ENCODE measurements around a stretch of chr9.

- RAMPAGE, long total RNA: no peak
- RRBS: no CpG with 5 or more reads among the region's 6 CpGs
PRO-cap:
- standard: no peak
- CoPRO, capped RNA only, 2 experiments: no peak in any of the 2 experiments
- CoPRO, capped and uncapped RNA, 2 experiments: no peak in any of the 2 experiments
- CoPRO, uncapped RNA only, 2 experiments: no peak in any of the 2 experiments
CAGE:
- cytosol, long polyA plus RNA: no peak
- long polyA plus RNA: no peak
- nucleolus, long total RNA: no peak
- nucleus, long polyA plus RNA: no peak
Observed at GRCh38 chr9:106675614-106676499, 187.1 kb upstream of the ZNF462 start.

DNA sequence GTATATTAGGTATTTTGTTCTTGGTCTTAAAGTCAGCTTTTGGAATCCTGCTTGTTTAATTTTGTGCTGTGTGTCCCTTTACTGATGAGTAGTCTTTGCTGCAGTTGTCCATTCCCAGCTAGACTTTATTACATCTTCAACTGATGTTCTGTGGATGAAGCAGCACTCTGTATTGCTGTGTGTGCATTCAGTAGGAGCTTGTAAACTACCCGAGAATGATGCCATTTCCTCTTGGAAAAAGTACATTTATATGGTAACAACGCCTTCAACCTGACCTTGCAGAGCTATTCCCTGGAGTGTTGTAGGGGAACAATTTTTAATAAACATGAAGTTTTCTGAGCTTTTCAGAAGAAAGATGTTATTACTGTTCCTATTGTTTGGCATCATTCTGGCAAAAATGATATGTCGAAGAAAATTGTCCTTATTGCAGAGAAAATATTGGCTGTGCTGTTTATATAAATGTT lies 13.5 kb downstream of the ZNF462 start:
- RAMPAGE, long total RNA: no peak
- RRBS: no CpG with 5 or more reads among the region's 3 CpGs
PRO-cap:
- standard: no peak
- CoPRO, capped RNA only, 2 experiments: no peak in any of the 2 experiments
- CoPRO, capped and uncapped RNA, 2 experiments: no peak in any of the 2 experiments
- CoPRO, uncapped RNA only, 2 experiments: no peak in any of the 2 experiments
CAGE:
- cytosol, long polyA plus RNA: no peak
- long polyA plus RNA: no peak
- nucleolus, long total RNA: no peak
- nucleus, long polyA plus RNA: no peak

GRCh38 chr9:106962543-106963092 lies 99.7 kb downstream of the ZNF462 start:
- RAMPAGE, long total RNA: no peak
- RRBS: no CpG with 5 or more reads among the region's 6 CpGs
PRO-cap:
- standard: no peak
- CoPRO, capped RNA only, 2 experiments: no peak in any of the 2 experiments
- CoPRO, capped and uncapped RNA, 2 experiments: no peak in any of the 2 experiments
- CoPRO, uncapped RNA only, 2 experiments: no peak in any of the 2 experiments
CAGE:
- cytosol, long polyA plus RNA: no peak
- long polyA plus RNA: no peak
- nucleolus, long total RNA: no peak
- nucleus, long polyA plus RNA: no peak

GRCh38 chr9:107010760-107011238 lies 147.8 kb downstream of the ZNF462 start:
- RAMPAGE, long total RNA: no peak
- RRBS: no CpG with 5 or more reads among the region's 4 CpGs
PRO-cap:
- standard: no peak
- CoPRO, capped RNA only, 2 experiments: no peak in any of the 2 experiments
- CoPRO, capped and uncapped RNA, 2 experiments: no peak in any of the 2 experiments
- CoPRO, uncapped RNA only, 2 experiments: no peak in any of the 2 experiments
CAGE:
- cytosol, long polyA plus RNA: no peak
- long polyA plus RNA: no peak
- nucleolus, long total RNA: no peak
- nucleus, long polyA plus RNA: no peak

DNA sequence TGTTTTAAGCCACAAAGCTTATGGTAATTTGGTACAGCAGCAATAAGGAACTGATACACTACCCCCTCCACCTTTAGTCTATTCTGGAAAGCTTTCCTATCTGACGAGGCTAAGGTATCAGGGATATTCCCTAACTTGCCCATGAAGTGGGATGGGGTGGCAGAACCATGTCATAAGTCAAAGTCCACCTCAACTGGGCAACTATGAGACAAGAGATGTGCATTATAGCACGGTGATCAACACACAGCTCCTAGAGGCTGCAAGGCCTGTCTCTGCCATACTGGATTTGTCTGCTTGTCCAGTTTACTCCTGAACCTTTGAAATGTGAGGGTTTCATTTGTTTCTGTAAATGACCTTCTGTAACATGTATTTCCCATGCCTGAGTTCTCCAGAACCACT lies 146.7 kb upstream of the RAD23B start:
- RAMPAGE, long total RNA: no peak
- RRBS: no CpG with 5 or more reads among the region's 2 CpGs
PRO-cap:
- standard: no peak
- CoPRO, capped RNA only, 2 experiments: no peak in any of the 2 experiments
- CoPRO, capped and uncapped RNA, 2 experiments: no peak in any of the 2 experiments
- CoPRO, uncapped RNA only, 2 experiments: no peak in any of the 2 experiments
CAGE:
- cytosol, long polyA plus RNA: no peak
- long polyA plus RNA: no peak
- nucleolus, long total RNA: no peak
- nucleus, long polyA plus RNA: no peak

DNA sequence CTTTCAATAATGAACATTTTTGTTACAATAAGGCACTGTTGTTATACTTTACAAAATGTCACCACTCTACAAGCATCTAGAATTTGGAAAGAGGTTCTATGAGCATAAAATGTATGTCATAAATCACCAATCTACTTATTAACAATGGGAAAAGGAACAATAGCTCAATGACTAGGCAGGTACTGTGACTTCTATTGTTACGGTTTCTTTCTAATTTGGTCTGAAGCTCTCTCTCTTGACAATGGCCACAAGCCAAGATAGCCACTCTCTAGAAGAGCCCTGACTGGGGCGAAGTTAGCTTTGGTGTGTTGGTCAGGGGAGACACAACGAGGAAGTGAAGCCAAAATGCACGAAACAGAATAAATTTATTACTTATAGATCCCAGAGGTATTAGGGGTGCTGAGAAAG lies 9.5 kb upstream of the RAD23B start:
- RAMPAGE, long total RNA: no peak
- RRBS: no CpG with 5 or more reads among the region's 4 CpGs
PRO-cap:
- standard: no peak
- CoPRO, capped RNA only, 2 experiments: no peak in any of the 2 experiments
- CoPRO, capped and uncapped RNA, 2 experiments: no peak in any of the 2 experiments
- CoPRO, uncapped RNA only, 2 experiments: no peak in any of the 2 experiments
CAGE:
- cytosol, long polyA plus RNA: no peak
- long polyA plus RNA: no peak
- nucleolus, long total RNA: no peak
- nucleus, long polyA plus RNA: no peak

GRCh38 chr9:107283420-107284511 lies 687 bp downstream of the RAD23B start:
- RAMPAGE, long total RNA: start-site peak on the plus strand at chr9:107283570-107283621, 1,010 and 2,395 reads in 2 replicates
- RRBS: 3% methylated on average over 27 of the region's 82 CpGs
PRO-cap:
- standard: bidirectional peak, plus-strand start at chr9:107283525, minus-strand start at chr9:107283520; bidirectional peak, plus-strand start at chr9:107284042, minus-strand start at chr9:107284043
- CoPRO, capped RNA only, 2 experiments: peak in 2 of 2 experiments; most common plus-strand start chr9:107283569 (in 1); most common minus-strand start chr9:107283492 (in 1)
- CoPRO, capped and uncapped RNA, 2 experiments: peak in 1 of 2 experiments; most common plus-strand start chr9:107283608 (in 1); most common minus-strand start chr9:107283489 (in 1)
- CoPRO, uncapped RNA only, 2 experiments: peak in 1 of 2 experiments; most common plus-strand start chr9:107284405 (in 1); most common minus-strand start chr9:107284114 (in 1)
CAGE:
- cytosol, long polyA plus RNA: start-site peak on the plus strand at chr9:107283561-107283619, 811 and 1,211 reads in 2 replicates
- long polyA plus RNA: start-site peak on the plus strand at chr9:107283561-107283621, 784 and 1,339 reads in 2 replicates
- nucleolus, long total RNA: no peak
- nucleus, long polyA plus RNA: start-site peak on the plus strand at chr9:107283562-107283612, 534 and 634 reads in 2 replicates

DNA sequence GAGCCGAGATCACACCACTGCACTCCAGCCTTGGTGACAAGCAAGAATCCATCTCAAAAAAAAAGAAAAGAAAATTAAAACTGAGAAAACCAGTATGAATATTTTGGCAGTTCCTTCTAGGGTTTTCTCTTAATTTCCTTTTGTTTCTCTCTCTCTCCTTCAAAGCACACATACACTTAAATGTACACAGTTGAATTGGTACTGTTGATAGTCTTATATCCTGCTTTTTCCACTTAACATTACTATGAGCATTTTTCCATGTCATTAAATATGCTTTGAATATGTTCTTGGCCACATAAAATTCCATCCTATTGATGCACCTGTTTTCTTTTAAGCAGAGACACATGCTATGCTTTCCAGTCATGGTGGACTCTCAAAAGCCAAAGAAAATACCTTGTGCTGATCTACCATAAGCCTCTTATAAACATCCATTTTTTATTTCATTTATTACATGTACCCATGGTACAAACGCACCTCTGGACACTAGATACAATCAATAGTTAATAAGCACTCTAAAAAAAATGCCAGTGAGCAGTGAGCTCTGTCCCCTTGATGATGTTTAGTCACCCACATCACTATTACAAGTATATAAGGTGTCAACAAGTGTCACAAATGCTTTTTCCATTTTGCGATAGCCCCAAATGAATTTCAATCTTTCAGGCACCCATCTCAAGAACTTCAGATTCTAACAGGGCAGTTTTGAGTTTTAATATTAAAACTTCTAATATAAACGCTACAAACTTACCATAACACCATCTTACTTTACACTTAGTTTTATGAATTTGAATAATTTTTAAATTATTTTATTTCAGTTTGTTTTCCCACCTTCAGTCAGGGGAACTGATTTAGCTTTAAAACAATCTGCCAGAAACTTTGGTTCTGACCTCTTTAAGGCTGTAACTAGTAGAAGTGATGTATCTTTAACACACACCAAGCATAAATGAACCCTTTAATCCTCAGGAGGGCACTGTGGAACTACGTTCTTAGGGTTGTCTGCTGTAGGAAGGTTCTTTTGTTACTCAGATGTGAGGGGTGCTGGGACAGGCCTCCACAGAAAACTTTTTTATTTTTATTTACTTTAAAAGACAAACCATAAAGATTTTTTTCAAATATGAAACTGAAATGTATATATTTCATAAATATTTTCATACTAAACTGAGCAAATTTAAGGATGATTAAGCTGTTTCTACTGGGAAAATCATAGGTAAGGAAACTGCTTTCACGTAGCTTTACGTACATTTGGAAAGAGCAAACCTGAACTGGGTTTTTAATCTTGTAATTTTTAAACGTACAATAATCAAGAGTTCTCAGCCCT lies 5.8 kb downstream of the KLF4 start:
- RAMPAGE, long total RNA: no peak
- RRBS: no CpG with 5 or more reads among the region's 8 CpGs
PRO-cap:
- standard: no peak
- CoPRO, capped RNA only, 2 experiments: no peak in any of the 2 experiments
- CoPRO, capped and uncapped RNA, 2 experiments: no peak in any of the 2 experiments
- CoPRO, uncapped RNA only, 2 experiments: no peak in any of the 2 experiments
CAGE:
- cytosol, long polyA plus RNA: no peak
- long polyA plus RNA: no peak
- nucleolus, long total RNA: no peak
- nucleus, long polyA plus RNA: no peak

- RAMPAGE, long total RNA: no peak
- RRBS: no CpG with 5 or more reads among the region's 7 CpGs
PRO-cap:
- standard: no peak
- CoPRO, capped RNA only, 2 experiments: no peak in any of the 2 experiments
- CoPRO, capped and uncapped RNA, 2 experiments: no peak in any of the 2 experiments
- CoPRO, uncapped RNA only, 2 experiments: no peak in any of the 2 experiments
CAGE:
- cytosol, long polyA plus RNA: no peak
- long polyA plus RNA: no peak
- nucleolus, long total RNA: no peak
- nucleus, long polyA plus RNA: no peak
Observed at GRCh38 chr9:107504500-107505419, 15.2 kb upstream of the KLF4 start.

- RAMPAGE, long total RNA: no peak
- RRBS: no CpG with 5 or more reads among the region's 5 CpGs
PRO-cap:
- standard: no peak
- CoPRO, capped RNA only, 2 experiments: no peak in any of the 2 experiments
- CoPRO, capped and uncapped RNA, 2 experiments: no peak in any of the 2 experiments
- CoPRO, uncapped RNA only, 2 experiments: no peak in any of the 2 experiments
CAGE:
- cytosol, long polyA plus RNA: no peak
- long polyA plus RNA: no peak
- nucleolus, long total RNA: no peak
- nucleus, long polyA plus RNA: no peak
Observed at GRCh38 chr9:107632025-107632355, 142.4 kb upstream of the KLF4 start.

- RAMPAGE, long total RNA: no peak
- RRBS: no CpG with 5 or more reads among the region's 3 CpGs
PRO-cap:
- standard: no peak
- CoPRO, capped RNA only, 2 experiments: no peak in any of the 2 experiments
- CoPRO, capped and uncapped RNA, 2 experiments: no peak in any of the 2 experiments
- CoPRO, uncapped RNA only, 2 experiments: no peak in any of the 2 experiments
CAGE:
- cytosol, long polyA plus RNA: no peak
- long polyA plus RNA: no peak
- nucleolus, long total RNA: no peak
- nucleus, long polyA plus RNA: no peak
Observed at GRCh38 chr9:107645052-107645547, 155.5 kb upstream of the KLF4 start.

GRCh38 chr9:107667823-107668202 lies 178.2 kb upstream of the KLF4 start:
- RAMPAGE, long total RNA: no peak
- RRBS: no CpG with 5 or more reads among the region's 11 CpGs
PRO-cap:
- standard: no peak
- CoPRO, capped RNA only, 2 experiments: no peak in any of the 2 experiments
- CoPRO, capped and uncapped RNA, 2 experiments: no peak in any of the 2 experiments
- CoPRO, uncapped RNA only, 2 experiments: no peak in any of the 2 experiments
CAGE:
- cytosol, long polyA plus RNA: no peak
- long polyA plus RNA: no peak
- nucleolus, long total RNA: no peak
- nucleus, long polyA plus RNA: no peak

- RAMPAGE, long total RNA: no peak
- RRBS: no CpG with 5 or more reads among the region's 1 CpG
PRO-cap:
- standard: no peak
- CoPRO, capped RNA only, 2 experiments: no peak in any of the 2 experiments
- CoPRO, capped and uncapped RNA, 2 experiments: no peak in any of the 2 experiments
- CoPRO, uncapped RNA only, 2 experiments: no peak in any of the 2 experiments
CAGE:
- cytosol, long polyA plus RNA: no peak
- long polyA plus RNA: no peak
- nucleolus, long total RNA: no peak
- nucleus, long polyA plus RNA: no peak
Observed at GRCh38 chr9:108056211-108056482, 566.6 kb upstream of the KLF4 start.

- RAMPAGE, long total RNA: no peak
- RRBS: no CpG with 5 or more reads among the region's 2 CpGs
PRO-cap:
- standard: no peak
- CoPRO, capped RNA only, 2 experiments: no peak in any of the 2 experiments
- CoPRO, capped and uncapped RNA, 2 experiments: no peak in any of the 2 experiments
- CoPRO, uncapped RNA only, 2 experiments: no peak in any of the 2 experiments
CAGE:
- cytosol, long polyA plus RNA: no peak
- long polyA plus RNA: no peak
- nucleolus, long total RNA: no peak
- nucleus, long polyA plus RNA: no peak
Observed at GRCh38 chr9:108440044-108440433, 415.7 kb downstream of the ACTL7B start.

- RAMPAGE, long total RNA: no peak
- RRBS: no CpG with 5 or more reads among the region's 1 CpG
PRO-cap:
- standard: no peak
- CoPRO, capped RNA only, 2 experiments: no peak in any of the 2 experiments
- CoPRO, capped and uncapped RNA, 2 experiments: no peak in any of the 2 experiments
- CoPRO, uncapped RNA only, 2 experiments: no peak in any of the 2 experiments
CAGE:
- cytosol, long polyA plus RNA: no peak
- long polyA plus RNA: no peak
- nucleolus, long total RNA: no peak
- nucleus, long polyA plus RNA: no peak
Observed at GRCh38 chr9:108467663-108468046, 388.1 kb downstream of the ACTL7B start.

DNA sequence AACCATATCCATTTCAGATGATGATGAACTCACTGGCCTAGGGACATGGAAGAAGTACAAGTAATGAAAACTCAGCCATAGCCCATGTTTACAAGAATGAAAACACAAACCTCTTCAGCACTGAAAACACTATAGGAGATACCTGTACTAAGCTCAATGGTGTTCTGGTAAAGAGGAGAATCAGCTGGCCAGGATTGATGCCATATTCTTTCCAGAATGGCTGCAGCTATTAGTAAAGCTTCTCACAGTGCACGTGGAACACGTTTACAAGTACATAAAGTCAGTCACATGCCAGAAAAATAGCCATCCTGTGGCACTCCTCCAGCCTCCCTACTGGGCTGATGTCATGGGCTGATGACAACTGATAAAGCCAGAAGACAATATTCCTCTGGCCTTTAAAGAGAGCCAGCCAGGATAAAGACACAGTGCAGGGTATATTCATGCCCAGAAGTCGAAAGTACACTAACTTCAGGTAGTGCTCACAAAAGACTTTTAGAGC lies 29.2 kb downstream of the ABITRAM start:
- RAMPAGE, long total RNA: no peak
- RRBS: no CpG with 5 or more reads among the region's 3 CpGs
PRO-cap:
- standard: unidirectional peak, plus-strand start at position 398 of the sequence
- CoPRO, capped RNA only, 2 experiments: no peak in any of the 2 experiments
- CoPRO, capped and uncapped RNA, 2 experiments: no peak in any of the 2 experiments
- CoPRO, uncapped RNA only, 2 experiments: no peak in any of the 2 experiments
CAGE:
- cytosol, long polyA plus RNA: no peak
- long polyA plus RNA: no peak
- nucleolus, long total RNA: no peak
- nucleus, long polyA plus RNA: no peak

- RAMPAGE, long total RNA: no peak
- RRBS: no CpG with 5 or more reads among the region's 2 CpGs
PRO-cap:
- standard: unidirectional peak, plus-strand start at chr9:108994945
- CoPRO, capped RNA only, 2 experiments: no peak in any of the 2 experiments
- CoPRO, capped and uncapped RNA, 2 experiments: no peak in any of the 2 experiments
- CoPRO, uncapped RNA only, 2 experiments: no peak in any of the 2 experiments
CAGE:
- cytosol, long polyA plus RNA: no peak
- long polyA plus RNA: no peak
- nucleolus, long total RNA: no peak
- nucleus, long polyA plus RNA: no peak
Observed at GRCh38 chr9:108994712-108995108, 18.6 kb downstream of the CTNNAL1 start.

- RAMPAGE, long total RNA: no peak
- RRBS: no CpG with 5 or more reads among the region's 2 CpGs
PRO-cap:
- standard: no peak
- CoPRO, capped RNA only, 2 experiments: no peak in any of the 2 experiments
- CoPRO, capped and uncapped RNA, 2 experiments: no peak in any of the 2 experiments
- CoPRO, uncapped RNA only, 2 experiments: no peak in any of the 2 experiments
CAGE:
- cytosol, long polyA plus RNA: no peak
- long polyA plus RNA: no peak
- nucleolus, long total RNA: no peak
- nucleus, long polyA plus RNA: no peak
Observed at GRCh38 chr9:109005384-109005796, 7.9 kb downstream of the CTNNAL1 start.

DNA sequence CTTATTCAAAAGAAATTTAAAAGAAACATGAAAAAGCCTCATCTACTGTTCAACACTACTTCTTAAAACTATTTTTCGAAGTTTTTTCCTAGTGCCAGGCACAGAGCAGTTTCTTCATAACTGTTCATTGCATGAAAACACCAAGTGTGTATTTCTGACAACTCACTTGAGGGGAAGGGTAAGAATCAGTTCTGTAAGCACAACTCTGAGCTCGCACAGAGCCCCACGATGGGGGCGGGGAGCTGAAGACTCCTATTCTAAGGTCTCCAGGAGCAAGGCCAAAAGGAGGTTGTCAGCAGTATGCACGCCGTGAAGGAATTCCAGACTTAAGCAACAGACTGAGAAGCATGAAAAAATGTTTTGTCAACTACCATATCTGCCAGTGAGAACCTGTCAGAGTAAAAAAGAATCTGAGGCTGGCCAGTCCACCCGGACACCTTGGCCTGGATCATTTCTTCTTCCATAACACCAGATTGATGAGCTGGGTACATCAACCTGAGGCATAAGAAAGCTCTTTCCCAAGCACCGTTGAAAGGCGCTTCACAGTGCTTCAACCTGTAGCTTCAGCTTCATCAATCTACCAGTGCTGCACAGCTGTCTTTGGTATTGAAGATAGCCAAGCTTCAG lies 1.0 kb upstream of the CTNNAL1 start:
- RAMPAGE, long total RNA: no peak
- RRBS: no CpG with 5 or more reads among the region's 9 CpGs
PRO-cap:
- standard: no peak
- CoPRO, capped RNA only, 2 experiments: peak in 1 of 2 experiments; most common minus-strand start position 356 of the sequence (in 1)
- CoPRO, capped and uncapped RNA, 2 experiments: no peak in any of the 2 experiments
- CoPRO, uncapped RNA only, 2 experiments: peak in 2 of 2 experiments; most common plus-strand start position 218 of the sequence (in 1); most common minus-strand start position 129 of the sequence (in 1)
CAGE:
- cytosol, long polyA plus RNA: no peak
- long polyA plus RNA: no peak
- nucleolus, long total RNA: no peak
- nucleus, long polyA plus RNA: no peak

Measured in K562 (cell line).